Endothelial cell (in vitro differentiated cells): Measurements from ENCODE around the genes ZNF582, ZNF749 and ZNF814.

GRCh38 chr19:55494356-55494811, 6.1 kb downstream of the SSC5D start:
- PRO-cap, result no peak

- PRO-cap, result no peak
Observed at GRCh38 chr19:55688399-55689196, 13.6 kb downstream of the EPN1 start.

GRCh38 chr19:56080571-56081655, 40.2 kb downstream of the ZNF787 start:
- PRO-cap, result bidirectional peak, plus-strand start at chr19:56081320, minus-strand start at chr19:56081065

GRCh38 chr19:56107812-56108300, 13.2 kb downstream of the ZNF787 start:
- PRO-cap, result no peak

DNA sequence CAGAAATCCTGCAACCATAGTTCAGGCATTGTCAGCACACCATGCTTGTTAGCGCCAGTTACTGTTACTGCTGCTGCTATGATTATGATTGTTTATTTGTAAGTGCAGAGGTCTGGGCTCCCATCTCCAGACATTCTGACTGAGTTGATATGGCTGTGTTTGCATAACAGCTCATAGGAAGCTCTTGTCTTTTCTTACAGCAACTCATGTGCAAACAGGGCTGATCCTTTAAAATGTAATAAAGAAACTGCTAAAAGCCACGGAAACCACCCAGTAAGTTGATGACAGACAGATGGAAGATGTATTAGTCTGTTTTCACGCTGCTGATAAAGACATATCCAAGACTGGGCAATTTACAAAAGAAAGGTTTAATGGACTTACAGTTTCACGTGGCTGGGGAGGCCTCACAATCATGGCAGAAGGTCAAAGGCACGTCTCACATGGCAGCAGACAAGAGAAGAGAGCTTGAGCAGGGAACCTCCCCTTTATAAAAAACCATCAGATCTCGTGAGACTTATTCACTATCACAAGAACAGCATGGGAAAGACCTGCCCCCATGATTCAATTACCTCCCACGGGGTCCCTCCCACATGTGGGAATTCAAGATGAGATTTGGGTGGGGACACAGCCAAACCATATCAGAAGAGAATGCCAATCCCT, 1.6 kb downstream of the ZSCAN5A start:
- PRO-cap, result no peak

DNA sequence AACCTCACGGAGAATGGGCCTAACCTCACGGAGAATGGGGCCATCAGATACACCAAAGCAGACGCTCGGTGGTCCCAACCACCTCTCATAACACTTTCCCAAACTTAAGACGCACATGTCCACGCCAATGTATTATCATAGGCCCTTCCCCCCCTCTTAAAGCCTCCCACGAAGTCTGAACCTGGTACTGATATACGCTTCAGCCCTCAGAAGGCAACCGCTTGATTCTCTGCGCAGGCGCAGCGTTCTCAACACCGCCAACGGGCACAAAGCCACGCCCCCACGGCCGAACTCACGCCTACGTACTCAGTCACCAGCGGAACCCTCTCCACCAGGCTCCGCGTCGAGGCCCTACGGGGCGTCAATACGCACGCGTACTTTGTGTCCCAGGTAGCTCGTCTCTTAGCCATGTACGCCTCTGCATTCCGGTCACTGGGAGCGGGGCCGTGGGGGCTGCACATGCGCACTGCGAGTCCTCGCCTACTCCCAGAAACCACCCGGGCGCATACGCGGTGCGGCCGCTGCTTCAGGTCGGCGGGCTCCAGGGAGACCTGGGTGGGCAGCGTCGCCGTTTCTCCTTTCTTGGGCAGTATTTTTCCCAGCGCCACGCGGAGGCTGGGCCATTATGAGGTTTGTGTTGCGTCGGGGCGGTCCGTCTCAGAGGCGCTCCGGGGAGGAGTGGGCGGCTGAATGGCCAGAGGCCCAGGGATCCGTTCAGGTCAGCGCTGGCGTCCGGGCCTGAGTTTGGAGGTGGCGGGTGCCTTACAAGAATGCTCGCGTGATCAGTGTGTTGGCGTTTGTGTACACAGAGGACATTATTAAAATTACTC, 25.3 kb downstream of the ZNF582 start:
- PRO-cap, result bidirectional peak, plus-strand start at position 506 of the sequence, minus-strand start at position 233 of the sequence; bidirectional peak, plus-strand start at position 623 of the sequence, minus-strand start at position 692 of the sequence

- PRO-cap, result no peak
Observed at GRCh38 chr19:56368712-56369567, 24.4 kb downstream of the ZNF582 start.

GRCh38 chr19:56392940-56393800, at the start of gene ZNF582:
ZNF582 (minus strand) TSS chr19:56393534.
- PRO-cap, result bidirectional peak, plus-strand start at chr19:56393327, minus-strand start at chr19:56393245; bidirectional peak, plus-strand start at chr19:56393694, minus-strand start at chr19:56393601

DNA sequence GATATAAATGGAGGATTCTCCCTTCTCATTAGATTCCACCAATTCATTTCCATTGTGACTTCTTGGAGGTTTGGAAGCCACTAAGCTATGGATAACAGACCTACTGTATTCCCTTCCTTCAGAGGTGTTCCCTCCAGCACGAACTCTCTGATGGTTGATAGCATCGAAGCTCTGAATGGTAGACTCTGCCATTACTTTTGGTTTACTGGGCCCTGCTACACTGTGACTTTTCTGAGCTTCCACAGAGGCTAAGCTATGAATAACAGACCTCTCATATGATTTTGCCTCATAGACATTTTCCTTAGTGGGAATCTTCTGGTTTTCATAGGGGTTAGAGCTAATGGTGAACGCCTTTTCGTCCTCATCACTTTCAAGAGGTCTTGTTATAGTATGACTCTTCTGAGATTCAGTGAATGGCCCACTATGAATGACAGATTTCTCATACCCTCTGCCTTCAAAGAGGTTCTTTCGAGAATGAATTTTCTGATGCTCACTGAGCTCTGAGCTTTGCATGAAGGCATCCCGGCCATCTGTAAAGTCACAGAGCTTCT, 24.6 kb downstream of the PEG3 start:
- PRO-cap, result no peak

- PRO-cap, result no peak
Observed at GRCh38 chr19:57211971-57213189, 18.4 kb upstream of the AURKC start.

DNA sequence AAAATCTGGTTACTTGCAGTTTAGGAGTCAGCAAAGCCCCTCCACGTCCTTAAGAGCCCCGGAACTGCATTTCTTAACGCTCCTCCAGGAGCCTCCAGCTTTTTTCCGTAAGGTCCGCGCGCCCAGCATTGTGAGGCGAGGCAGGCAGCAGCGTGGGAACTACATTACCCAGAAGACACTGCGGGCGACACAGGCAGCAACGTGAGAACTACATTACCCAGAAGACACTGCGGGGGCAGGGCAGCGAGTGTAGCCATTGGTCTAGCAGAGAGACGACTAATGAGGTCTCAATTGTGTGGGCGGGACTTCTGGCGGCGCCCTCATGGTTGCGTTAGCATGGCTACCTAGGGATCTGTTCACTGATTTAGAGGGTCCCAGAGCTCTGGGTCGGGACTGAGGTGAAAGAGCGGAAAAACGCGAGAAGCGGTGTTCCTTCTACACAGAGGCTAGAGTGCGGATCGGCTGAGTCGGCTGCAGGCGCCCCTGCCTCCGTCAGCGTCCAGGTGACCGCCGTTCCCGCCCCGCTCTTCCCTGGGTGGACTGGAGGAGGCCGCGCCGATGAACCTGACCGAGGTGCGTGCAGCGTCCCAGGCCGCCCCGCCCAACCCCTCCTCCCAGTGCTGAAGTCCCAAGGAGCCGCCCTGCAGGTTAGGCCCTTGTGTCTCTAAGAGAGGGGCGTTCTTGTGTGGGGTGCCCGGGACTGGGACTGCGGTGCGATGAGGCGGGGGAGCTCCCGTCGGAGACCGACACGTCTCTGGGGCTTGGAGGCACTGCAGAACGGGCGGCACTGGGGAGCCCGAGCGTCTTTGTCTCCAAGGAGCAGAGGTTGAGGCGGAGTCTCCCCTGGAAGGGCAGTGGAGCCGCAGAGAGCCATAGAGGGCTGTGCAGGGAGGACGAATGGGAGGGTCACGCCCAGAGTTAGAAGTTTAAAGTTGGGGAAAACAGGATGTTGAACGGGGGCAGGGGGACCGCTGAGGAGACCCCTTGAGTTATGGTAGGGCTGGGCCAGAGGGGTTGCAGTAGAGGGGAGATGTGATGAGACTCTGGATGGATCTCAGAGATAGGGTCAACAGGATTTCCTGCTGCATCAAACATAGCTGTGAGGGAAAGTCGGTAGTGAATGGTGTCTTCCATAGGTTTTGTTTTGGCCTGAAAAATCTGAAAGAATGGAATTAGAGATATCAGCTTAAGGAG, at the start of gene ZNF749:
TSS of gene ZNF749 (plus strand) at position 305 of the 1,194 bp plus-strand sequence.
- PRO-cap, result bidirectional peak, plus-strand start at position 367 of the sequence, minus-strand start at position 105 of the sequence; bidirectional peak, plus-strand start at position 684 of the sequence, minus-strand start at position 542 of the sequence; bidirectional peak, plus-strand start at position 865 of the sequence, minus-strand start at position 808 of the sequence; bidirectional peak, plus-strand start at position 1,094 of the sequence, minus-strand start at position 1,034 of the sequence

DNA sequence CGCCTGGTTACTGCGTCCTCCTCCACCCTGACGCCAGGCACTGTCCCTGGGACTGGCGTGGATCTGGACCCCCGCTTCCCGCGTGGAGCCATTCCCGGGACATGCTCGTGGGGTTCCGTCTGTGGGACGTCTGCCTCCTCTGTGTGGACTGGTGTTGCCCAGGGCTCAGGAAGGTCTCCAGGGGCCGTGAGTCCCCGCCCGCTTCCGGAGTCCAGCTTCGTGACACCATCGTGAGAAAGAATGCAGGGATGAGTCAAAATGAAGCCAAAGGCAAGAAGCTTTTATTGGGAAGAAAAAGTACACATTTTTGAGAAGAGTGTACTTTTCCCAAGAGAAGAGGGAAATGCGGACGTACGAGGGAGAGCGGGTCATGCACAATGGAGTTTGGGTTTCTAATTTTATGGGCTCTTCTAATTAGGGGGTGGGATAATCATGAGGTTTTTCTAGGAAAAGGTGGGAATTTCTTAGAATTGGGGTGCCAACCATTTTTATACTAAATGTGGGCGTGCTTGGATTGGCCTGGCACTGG, 615 bp upstream of the ZNF550 start:
- PRO-cap, result no peak

DNA sequence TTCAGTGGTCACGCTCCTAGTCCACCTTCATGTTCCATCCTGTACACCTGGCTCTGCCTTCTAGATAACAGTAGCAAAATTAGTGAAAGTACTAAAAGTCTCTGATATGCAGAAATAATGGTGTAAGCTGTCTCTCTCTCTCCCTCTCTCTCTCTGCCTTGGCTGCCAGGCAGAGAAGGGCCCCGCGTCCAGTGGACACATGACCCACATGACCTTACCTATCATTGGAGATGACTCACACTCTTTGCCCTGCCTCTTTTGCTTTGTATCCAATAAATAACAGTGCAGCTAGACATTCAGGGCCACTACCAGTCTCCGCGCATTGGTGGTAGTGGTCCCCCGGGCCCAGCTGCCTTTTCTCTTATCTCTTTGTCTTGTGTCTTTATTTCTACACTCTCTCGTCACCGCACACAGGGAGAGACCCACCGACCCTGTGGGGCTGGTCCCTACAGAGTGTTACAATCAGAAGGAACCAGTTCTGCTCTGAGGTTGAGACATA, 7.8 kb upstream of the ZNF776 start:
- PRO-cap, result no peak

DNA sequence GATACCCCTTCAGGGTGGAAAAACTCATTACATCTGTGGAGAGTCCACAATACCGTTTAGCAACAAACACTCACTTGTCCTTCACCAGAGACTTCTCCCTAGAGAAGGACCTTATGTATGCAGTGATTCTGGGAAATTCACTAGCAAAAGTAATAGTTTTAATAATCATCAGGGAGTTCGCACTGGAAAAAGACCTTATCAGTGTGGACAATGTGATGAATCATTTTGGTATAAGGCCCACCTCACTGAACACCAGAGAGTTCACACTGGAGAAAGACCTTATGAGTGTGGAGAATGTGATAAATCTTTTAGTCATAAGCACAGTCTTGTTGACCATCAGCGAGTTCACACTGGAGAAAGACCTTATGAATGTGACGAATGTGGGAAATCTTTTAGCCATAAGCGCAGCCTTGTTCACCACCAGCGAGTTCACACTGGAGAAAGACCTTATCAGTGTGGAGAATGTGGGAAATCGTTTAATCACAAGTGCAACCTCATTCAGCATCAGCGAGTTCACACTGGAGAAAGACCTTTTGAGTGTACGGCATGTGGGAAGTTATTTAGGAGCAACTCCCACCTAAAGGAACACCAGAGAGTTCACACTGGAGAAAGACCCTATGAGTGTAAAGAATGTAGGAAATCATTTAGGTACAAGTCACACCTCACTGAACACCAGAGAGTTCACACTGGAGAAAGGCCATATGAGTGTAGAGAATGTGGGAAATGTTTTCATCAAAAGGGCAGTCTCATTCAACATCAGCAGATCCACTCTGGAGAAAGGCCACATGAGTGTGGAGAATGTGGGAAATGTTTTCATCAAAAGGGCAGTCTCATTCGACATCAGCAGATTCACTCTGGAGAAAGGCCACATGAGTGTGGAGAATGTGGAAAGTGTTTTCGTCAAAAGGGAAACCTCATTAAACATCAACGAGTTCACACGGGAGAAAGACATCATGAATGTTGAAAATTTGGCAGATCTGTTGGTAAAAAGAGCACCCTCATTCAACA, 7.4 kb downstream of the ZNF776 start:
- PRO-cap, result no peak

GRCh38 chr19:57828938-57829606, 1.0 kb upstream of the ZNF587B start:
- PRO-cap, result no peak

DNA sequence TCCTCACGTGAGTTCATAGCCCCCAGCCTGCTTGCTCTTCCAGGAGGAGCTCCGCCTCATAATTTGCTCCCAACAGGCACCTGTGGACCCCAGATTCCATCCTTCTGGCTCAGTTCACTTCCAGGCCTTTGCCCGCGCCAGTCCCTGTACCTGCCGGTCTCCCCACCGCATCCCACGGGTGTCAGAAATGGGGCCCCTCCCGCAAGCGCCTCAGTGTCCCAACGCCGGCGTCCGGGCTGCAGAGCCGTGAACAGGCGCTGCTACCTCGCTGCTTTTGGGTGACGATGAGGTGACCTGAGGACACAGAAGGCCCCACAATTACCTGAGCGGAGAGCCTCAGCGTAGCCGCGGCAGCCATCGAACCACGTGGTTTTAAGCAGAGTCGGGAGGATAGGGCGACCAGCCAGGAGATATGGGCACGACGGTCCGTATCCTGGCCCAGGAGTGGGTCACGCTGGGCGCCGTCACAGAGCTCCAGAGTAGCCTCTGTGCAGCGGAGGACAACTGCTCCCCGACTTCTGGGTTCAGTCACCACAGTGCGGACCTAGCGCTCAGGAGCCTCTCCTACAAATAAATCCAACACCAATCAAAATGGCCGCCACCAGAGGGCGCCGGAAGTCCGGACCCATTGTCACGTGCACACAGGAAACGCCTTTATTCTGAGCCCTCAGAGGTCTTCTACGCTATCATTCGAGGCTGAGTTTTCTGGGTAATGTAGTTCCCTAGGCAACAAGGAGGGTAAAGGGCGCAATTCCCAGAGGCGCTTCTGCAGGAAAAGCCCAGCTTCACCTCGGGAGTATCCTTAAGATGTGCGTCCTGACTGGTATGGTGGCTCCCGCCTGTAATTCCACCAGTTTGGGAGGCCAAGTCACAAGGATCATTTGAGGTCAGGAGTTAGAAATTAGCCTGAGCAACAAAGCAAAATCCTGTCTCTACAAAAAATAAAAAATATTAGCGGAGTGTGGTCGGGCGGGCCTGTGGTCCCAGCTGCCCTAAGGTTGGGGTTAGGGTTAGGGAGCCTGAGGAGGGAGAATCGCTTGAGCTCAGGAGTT, at the start of gene ZNF814:
TSS of gene ZNF814 (minus strand) at position 593 of the 1,052 bp plus-strand sequence.
- PRO-cap, result bidirectional peak, plus-strand start at position 213 of the sequence, minus-strand start outside the sequence; bidirectional peak, plus-strand start at position 379 of the sequence, minus-strand start at position 374 of the sequence; bidirectional peak, plus-strand start at position 796 of the sequence, minus-strand start at position 571 of the sequence

- PRO-cap, result bidirectional peak, plus-strand start at chr19:58002337, minus-strand start at chr19:58002175; bidirectional peak, plus-strand start at chr19:58002495, minus-strand start at chr19:58002456
Observed at GRCh38 chr19:58001684-58002632, 662 bp downstream of the ZNF606 start.

- PRO-cap, result no peak
Observed at GRCh38 chr19:58118131-58118758, 20.2 kb upstream of the ZSCAN18 start.

DNA sequence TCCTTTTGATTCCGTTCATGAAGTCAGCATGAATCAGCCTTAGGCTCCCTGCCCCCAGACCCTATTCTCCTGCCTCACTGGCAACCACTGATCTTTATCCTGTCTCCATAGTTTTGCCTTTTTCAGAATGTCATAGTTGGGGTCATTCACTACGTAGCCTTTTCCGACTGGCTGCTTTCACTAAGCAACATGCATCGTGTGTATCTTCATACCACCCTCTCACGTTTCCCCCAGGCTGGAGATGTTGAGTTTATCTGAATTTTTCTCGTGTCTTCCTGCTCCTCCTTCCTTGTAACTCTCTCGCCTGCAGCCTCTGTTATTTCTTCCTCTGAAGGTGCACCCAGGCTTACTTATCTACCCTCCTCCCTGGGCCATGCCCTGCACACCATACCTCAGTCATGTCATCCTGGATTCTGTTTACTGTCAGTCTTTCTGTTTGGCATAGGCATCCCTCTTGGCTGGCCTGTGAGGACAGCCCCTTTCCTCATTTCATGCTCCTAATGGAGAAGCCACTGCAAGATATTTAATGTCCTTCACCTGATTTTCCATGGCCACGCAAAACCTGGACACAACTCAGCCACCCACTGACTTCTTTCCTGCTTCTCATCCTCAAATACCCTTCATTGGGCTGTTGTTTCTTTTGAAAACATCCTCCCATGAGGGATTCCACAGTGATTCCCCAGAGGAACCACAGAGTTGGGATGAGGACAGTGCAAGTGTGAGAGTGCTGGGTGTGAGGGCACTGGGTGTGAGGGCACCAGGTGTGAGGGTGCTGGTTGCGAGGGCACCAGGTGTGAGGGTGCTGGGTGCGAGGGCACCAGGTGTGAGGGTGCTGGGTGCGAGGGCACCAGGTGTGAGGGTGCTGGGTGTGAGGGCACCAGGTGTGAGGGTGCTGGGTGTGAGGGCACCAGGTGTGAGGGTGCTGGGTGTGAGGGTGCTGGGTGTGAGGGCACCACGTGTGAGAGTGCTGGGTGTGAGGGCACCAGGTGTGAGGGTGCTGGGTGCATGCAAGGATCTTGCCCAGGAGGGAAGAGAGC, 20.8 kb upstream of the ZNF8 start:
- PRO-cap, result no peak

- PRO-cap, result bidirectional peak, plus-strand start at chr19:58347153, minus-strand start at chr19:58347049; bidirectional peak, plus-strand start at chr19:58347753, minus-strand start at chr19:58347622
Observed at GRCh38 chr19:58346726-58348095, 6.1 kb downstream of the A1BG start.